ENCODE results near the gene SNAI3.

DNA sequence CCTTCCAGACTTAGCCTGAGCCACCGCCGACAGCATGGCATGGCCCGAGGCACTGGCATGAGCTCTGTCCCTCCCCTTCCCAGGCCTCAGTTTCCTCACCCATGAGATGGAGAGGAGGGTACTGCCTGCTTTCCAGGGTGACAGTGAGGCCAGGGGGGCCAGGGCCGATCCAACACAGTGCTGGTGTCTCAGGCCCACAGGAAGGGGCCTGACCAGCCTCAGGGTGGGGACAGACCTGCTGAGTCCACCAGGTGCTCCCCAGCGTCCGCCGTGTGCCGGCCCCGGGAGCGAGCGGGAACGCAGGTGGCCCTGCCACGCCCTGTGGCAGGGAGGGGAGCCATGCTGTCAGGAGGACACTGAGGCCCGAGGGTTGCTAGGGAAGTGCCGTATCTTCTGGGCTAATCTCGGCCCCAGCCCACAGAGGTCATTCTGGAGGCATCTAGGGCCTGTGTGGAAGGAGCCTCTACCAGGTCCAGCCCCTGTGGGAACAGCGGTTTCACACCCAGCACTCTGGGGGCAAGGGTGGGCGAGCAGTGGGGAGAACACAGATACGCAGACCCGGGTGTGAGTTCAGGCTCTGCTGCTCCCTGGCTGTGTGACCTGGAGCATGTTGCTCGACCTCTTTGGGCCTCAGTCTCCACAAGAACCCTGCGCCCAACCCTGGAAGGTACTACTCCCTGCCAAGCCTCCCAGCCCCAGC, 44.1 kb upstream of the ZC3H18 start:
- RAMPAGE, long total RNA = no peak
- RRBS, 2 experiments = no CpG with 5 or more reads among the region's 22 CpGs
CAGE:
- cytosol, long polyA minus RNA = no peak
- cytosol, long polyA plus RNA = no peak
- long polyA plus RNA = no peak
- nucleolus, long total RNA = no peak
- nucleus, long polyA plus RNA = no peak
- nucleus, long total RNA = no peak

- RAMPAGE, long total RNA = no peak
- RRBS, 2 experiments = no CpG with 5 or more reads among the region's 8 CpGs
CAGE:
- cytosol, long polyA minus RNA = no peak
- cytosol, long polyA plus RNA = no peak
- long polyA plus RNA = no peak
- nucleolus, long total RNA = no peak
- nucleus, long polyA plus RNA = no peak
- nucleus, long total RNA = no peak
Observed at GRCh38 chr16:88588608-88589229, 18.5 kb downstream of the ZC3H18 start.

DNA sequence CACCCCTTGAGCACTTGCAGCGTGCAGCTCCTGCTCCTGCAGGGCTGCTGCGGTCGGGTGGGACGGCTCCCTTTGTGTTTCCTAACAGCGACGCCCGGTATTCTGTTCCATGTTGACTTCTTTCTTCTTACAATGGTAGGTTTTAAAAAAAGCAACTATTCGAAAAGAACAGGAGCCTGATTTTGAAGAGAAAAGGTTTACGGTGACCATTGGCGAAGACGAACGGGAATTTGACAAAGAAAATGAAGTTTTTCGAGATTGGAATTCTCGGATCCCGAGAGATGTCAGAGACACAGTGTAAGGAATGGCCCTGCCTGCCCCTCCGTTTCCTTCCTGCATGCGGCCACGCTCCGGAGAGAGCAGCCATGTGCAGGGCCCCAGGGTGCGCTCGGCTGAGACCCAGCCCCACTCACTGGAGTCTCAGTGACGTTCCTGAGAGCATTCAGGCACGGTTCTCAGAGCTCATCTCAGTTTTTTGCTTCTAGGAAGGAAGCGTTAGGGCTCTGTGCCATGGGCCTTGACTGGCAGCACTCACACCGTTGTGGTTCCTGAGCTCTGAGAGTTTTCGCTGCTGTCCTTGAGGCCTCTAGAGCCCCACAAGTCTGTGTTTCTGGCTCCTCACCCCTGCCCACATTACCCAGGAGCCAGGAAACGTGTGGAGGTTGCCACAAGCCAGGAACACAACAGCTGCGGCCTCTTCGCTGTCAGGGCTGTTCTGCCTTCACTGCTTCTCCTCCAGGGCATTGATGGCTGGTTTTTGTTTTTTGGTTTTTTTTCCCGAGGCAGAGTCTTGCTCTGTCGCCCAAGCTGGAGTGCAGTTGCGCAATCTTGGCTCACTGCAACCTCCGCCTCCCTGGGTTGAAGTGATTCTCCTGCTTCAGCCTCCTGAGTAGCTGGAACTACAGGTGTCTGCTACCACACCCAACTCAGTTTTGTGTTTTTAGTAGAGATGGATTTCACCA, 29.7 kb downstream of the ZC3H18 start:
- RAMPAGE, long total RNA = no peak
- RRBS, 2 experiments = no CpG with 5 or more reads among the region's 33 CpGs
CAGE:
- cytosol, long polyA minus RNA = start-site peak on the plus strand centred at position 246 of the sequence, 8 bp wide, 14 reads
- cytosol, long polyA plus RNA = no peak
- long polyA plus RNA = no peak
- nucleolus, long total RNA = no peak
- nucleus, long polyA plus RNA = no peak
- nucleus, long total RNA = no peak

DNA sequence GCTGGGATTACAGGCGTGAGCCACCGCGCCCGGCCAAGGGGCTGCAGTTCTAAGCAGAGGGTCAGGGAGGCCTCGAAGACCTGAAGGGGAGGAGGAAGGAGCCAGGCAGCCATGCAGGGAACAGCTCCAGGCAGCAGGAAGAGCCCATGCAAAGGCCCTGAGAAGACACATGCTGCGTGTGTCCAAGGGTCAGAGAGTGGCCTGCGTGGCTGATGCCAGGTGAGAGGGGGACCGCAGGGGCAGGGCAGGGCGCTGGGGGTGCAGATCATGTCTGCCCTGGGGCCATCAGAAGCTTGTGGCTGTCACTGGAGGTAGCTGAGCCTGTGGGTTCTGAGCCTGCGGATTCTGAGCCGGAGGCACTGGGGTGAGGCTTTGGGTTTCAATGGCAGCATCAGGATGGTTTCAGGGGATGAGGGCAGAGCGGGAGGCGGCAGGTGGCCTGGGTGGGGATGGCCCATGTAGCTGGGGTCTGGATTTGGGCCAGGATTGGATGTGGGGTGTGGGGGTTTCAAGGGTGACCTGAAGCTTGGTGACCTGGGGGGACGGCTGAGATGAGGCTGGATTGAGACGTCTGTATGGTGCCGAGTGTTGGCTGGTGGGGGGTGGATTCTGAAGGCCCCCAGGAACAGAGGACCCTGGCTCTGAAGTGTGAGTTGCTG, 3.7 kb downstream of the IL17C start:
- RAMPAGE, long total RNA = no peak
- RRBS, 2 experiments = no CpG with 5 or more reads among the region's 16 CpGs
CAGE:
- cytosol, long polyA minus RNA = no peak
- cytosol, long polyA plus RNA = no peak
- long polyA plus RNA = no peak
- nucleolus, long total RNA = no peak
- nucleus, long polyA plus RNA = no peak
- nucleus, long total RNA = no peak

- RAMPAGE, long total RNA = no peak
- RRBS, 2 experiments = no CpG with 5 or more reads among the region's 29 CpGs
CAGE:
- cytosol, long polyA minus RNA = no peak
- cytosol, long polyA plus RNA = no peak
- long polyA plus RNA = no peak
- nucleolus, long total RNA = no peak
- nucleus, long polyA plus RNA = no peak
- nucleus, long total RNA = no peak
Observed at GRCh38 chr16:88656143-88656698, 5.4 kb upstream of the CYBA start.

DNA sequence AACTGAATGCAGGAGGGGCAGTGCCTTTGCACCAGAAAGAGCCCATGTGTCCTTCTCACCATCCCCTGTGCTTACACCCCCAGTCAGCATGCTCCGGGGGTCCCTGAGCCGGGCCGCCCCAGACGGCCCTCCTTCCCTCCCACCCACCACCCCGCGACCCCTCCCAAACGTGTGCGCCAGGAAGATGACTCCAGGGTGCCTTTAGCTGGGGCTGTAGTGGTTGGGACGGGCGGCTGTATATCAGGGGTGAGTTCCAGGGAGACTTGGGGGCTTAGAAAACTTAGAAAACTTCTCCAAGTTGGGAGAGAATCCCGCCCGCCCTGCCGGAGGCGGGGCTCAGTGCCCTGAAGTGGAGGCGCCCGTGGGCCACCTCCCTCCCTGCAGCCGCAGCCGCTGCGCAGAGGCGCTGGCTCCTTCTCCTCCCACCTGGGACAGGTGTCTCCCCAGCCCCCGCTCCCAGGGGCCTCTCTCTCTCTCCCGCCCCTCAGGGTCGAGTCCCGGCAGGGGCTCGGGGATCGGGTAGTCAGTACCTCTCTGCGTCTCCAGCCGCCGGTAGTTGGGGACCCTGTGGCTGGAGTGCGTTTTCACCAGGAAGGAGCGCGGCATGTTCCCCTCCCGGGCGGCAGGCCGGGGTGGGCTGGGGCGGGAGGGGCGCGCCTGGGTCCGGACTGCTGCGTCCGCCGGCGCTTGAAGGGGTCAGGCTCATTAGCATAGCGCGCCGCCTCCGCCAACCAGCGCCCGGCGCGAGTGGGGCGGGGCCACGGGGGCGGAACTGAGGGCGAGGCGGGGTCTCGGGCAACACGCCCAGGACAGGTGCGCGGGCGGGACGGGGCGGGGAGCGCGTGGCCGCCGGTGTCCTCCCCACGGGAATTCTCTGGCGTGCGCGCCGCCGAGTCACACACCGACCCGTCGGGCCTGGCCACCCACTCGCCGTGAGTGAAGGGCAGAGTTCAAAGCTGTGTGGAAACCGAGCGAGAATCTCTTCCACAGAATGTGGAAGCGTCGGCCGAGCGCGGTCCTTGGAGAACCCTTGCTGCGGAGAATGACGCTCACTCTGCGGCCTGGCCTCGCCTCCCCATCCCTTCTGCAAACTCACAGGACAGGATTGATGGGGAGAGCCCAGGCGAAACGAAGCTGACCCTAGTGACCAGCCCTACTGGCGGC, at the start of gene SNAI3:
Gene SNAI3 (minus strand): TSS at position 707 of the 1,164 bp plus-strand sequence.
- RAMPAGE, long total RNA = start-site peak on the minus strand centred at position 667 of the sequence, 76 bp wide, 76 and 11 reads in 2 replicates
- RRBS, 2 experiments = 2 to 3% methylated on average over 23 to 37 of the region's 92 CpGs
CAGE:
- cytosol, long polyA minus RNA = no peak
- cytosol, long polyA plus RNA = start-site peak on the minus strand centred at position 675 of the sequence, 72 bp wide, 17 and 17 reads in 2 replicates
- long polyA plus RNA = no peak
- nucleolus, long total RNA = no peak
- nucleus, long polyA plus RNA = no peak
- nucleus, long total RNA = no peak

- RAMPAGE, long total RNA = no peak
- RRBS, 2 experiments = no CpG with 5 or more reads among the region's 25 CpGs
CAGE:
- cytosol, long polyA minus RNA = no peak
- cytosol, long polyA plus RNA = no peak
- long polyA plus RNA = no peak
- nucleolus, long total RNA = no peak
- nucleus, long polyA plus RNA = no peak
- nucleus, long total RNA = no peak
Observed at GRCh38 chr16:88695469-88696652, 9.6 kb upstream of the SNAI3 start.

GRCh38 chr16:88697127-88697838, 8.9 kb downstream of the RNF166 start:
- RAMPAGE, long total RNA = no peak
- RRBS, 2 experiments = 97 to 98% methylated on average over 12 to 14 of the region's 48 CpGs
CAGE:
- cytosol, long polyA minus RNA = no peak
- cytosol, long polyA plus RNA = no peak
- long polyA plus RNA = no peak
- nucleolus, long total RNA = no peak
- nucleus, long polyA plus RNA = no peak
- nucleus, long total RNA = no peak

DNA sequence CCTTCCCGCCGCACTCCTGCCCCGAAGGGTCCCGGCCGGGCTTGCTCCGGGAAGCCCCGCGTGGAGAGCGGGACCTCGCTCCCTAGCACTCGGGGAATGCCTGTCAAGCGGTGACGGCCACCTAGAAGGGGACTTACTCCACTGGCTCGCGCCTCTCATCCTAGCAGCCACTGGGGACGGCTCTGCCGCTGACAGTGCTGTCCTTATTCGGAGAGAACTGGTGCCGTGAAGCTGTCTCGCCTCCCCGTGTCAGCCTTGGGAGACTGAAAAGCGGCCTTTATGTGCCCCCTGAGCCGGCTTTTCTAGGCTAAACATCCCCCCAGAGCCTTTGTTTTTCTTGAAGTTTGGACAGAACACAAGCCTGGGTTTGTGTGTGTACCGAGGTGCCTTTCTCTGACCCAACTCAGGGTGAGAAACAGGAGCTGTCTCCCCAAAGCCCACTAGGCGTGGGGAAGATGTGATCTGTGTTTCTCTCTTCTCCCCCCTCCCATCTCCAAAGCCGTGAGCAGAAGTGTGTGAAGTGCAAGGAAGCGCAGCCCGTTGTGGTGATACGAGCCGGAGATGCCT, 417 bp downstream of the CTU2 start:
- RAMPAGE, long total RNA = no peak
- RRBS, 2 experiments = 2% methylated on average over 4 of the region's 30 CpGs
CAGE:
- cytosol, long polyA minus RNA = no peak
- cytosol, long polyA plus RNA = no peak
- long polyA plus RNA = no peak
- nucleolus, long total RNA = no peak
- nucleus, long polyA plus RNA = no peak
- nucleus, long total RNA = no peak

DNA sequence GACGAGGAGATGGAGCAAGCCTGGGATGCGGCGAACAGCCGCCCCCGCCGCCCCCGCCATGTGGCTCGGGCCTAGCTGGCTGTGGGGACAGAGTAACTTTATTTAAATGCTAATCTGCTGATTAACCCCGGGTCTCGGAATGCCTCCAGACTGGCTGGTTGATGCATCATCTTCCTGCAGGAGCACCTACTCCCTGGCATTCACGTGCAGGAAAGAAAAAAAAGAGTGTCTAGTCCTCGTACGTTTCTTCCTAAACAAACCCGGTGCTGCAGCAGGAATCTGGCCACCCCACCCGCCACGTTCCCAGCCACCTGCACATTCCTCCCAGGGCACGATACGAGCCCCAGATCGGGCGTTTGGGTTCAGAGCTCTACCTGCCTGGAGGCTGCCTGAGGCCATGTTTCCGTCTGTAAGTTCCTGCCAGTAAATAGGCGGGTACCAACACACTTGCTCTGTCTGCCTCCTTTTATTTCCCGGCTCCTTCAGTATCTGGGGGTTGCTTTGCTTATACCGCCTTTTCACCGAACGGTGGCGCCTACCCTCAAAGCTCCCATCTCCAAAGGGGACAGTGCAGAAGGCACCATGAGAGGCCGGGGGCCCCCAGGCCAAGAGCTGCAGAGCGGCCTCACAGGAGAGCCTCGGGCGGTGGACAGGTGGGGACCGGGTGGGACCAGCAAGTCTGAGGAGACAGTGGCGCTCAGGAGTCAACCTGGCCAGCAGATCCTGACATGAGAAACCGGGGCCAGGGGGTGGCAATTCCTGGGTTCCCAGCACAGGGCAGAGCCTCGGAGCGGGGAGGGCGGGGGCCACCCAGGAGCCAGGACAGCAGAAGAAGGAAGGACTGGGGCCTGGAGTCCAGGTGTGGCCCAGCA, 29.6 kb downstream of the PIEZO1 start:
- RAMPAGE, long total RNA = no peak
- RRBS, 2 experiments = 92 to 98% methylated on average over 7 of the region's 37 CpGs
CAGE:
- cytosol, long polyA minus RNA = no peak
- cytosol, long polyA plus RNA = no peak
- long polyA plus RNA = no peak
- nucleolus, long total RNA = no peak
- nucleus, long polyA plus RNA = no peak
- nucleus, long total RNA = no peak

GRCh38 chr16:88782176-88783264, 2.5 kb downstream of the PIEZO1 start:
- RAMPAGE, long total RNA = no peak
- RRBS, 2 experiments = under 1 to 43% methylated on average over 4 to 6 of the region's 21 CpGs
CAGE:
- cytosol, long polyA minus RNA = no peak
- cytosol, long polyA plus RNA = no peak
- long polyA plus RNA = no peak
- nucleolus, long total RNA = no peak
- nucleus, long polyA plus RNA = no peak
- nucleus, long total RNA = no peak

- RAMPAGE, long total RNA = no peak
- RRBS, 2 experiments = no CpG with 5 or more reads among the region's 15 CpGs
CAGE:
- cytosol, long polyA minus RNA = no peak
- cytosol, long polyA plus RNA = no peak
- long polyA plus RNA = no peak
- nucleolus, long total RNA = no peak
- nucleus, long polyA plus RNA = no peak
- nucleus, long total RNA = no peak
Observed at GRCh38 chr16:88815830-88816385, 4.2 kb upstream of the APRT start.

DNA sequence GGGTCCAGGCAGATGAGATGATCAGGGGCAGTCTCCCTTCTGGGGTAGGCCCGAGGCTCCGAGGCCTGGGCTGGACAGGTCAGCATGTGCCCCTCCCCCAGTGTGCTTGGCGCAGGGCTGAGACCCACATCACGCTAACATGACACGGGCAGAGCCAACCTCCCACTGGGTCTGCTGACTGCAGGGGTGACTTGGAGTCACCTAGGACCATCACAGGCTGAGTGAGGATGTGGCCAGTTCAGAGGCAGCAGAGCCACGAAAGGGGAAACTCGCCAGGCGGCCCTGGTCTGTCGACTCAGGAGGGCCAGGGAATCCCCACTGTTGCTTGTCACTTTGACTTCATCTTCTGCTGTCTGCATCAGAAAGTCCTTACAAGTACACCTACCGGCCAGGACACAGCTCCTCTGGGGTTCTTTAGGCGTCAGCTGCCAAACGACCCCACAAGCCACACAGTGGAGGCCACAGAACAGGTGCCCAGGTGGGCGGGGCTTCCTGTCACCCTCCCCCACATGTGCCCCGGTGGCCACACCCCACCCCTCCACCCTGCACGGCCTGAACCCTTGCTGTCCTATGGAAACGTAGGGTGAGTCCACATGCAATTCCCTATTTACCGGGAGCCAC, 2.2 kb downstream of the GALNS start:
- RAMPAGE, long total RNA = no peak
- RRBS, 2 experiments = 4 to 10% methylated on average over 4 of the region's 17 CpGs
CAGE:
- cytosol, long polyA minus RNA = no peak
- cytosol, long polyA plus RNA = no peak
- long polyA plus RNA = no peak
- nucleolus, long total RNA = no peak
- nucleus, long polyA plus RNA = no peak
- nucleus, long total RNA = no peak

GRCh38 chr16:88881124-88881972, 14.9 kb upstream of the PABPN1L start:
- RAMPAGE, long total RNA = no peak
- RRBS, 2 experiments = 87 to 98% methylated on average over 4 of the region's 57 CpGs
CAGE:
- cytosol, long polyA minus RNA = no peak
- cytosol, long polyA plus RNA = no peak
- long polyA plus RNA = no peak
- nucleolus, long total RNA = no peak
- nucleus, long polyA plus RNA = no peak
- nucleus, long total RNA = no peak

DNA sequence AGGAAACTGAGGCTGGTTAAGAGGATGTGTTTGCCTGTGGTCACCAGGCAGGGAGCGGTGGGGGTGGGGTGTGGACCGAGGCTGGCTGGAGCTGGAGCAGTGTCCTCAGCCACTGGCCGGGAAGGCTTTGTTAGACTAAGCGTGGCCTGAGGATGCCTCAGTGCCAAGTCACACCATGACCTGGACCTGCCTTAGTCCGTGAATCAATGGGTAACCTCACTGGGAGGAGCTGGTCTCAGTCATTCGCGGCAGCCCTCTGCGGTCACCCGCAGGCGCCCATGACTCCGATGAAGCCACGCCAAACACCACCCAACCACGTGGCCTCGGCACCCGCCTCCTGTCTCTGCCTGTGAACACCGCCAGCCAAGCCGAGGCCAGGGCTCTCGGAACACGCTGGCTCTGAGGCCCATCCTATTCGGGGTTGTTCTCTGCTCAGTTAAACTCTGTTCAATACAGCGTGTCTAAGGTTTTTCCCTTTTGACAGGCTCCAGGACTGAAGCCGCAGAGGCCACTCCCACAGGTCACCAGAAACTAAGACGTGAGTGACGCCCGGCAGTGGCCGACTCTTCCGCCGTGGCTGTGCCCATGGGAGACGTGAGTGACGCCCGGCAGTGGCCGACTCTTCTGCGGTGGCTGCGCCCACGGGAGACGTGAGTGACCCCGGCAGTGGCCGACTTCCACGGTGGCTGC, 16.7 kb upstream of the PABPN1L start:
- RAMPAGE, long total RNA = no peak
- RRBS, 2 experiments = 97% methylated on average over 5 to 7 of the region's 39 CpGs
CAGE:
- cytosol, long polyA minus RNA = no peak
- cytosol, long polyA plus RNA = no peak
- long polyA plus RNA = no peak
- nucleolus, long total RNA = no peak
- nucleus, long polyA plus RNA = no peak
- nucleus, long total RNA = no peak

- RAMPAGE, long total RNA = no peak
- RRBS, 2 experiments = 35 to 48% methylated on average over 14 to 24 of the region's 41 CpGs
CAGE:
- cytosol, long polyA minus RNA = no peak
- cytosol, long polyA plus RNA = no peak
- long polyA plus RNA = no peak
- nucleolus, long total RNA = no peak
- nucleus, long polyA plus RNA = no peak
- nucleus, long total RNA = no peak
Observed at GRCh38 chr16:88925004-88925939, 51.7 kb downstream of the CBFA2T3 start.

DNA sequence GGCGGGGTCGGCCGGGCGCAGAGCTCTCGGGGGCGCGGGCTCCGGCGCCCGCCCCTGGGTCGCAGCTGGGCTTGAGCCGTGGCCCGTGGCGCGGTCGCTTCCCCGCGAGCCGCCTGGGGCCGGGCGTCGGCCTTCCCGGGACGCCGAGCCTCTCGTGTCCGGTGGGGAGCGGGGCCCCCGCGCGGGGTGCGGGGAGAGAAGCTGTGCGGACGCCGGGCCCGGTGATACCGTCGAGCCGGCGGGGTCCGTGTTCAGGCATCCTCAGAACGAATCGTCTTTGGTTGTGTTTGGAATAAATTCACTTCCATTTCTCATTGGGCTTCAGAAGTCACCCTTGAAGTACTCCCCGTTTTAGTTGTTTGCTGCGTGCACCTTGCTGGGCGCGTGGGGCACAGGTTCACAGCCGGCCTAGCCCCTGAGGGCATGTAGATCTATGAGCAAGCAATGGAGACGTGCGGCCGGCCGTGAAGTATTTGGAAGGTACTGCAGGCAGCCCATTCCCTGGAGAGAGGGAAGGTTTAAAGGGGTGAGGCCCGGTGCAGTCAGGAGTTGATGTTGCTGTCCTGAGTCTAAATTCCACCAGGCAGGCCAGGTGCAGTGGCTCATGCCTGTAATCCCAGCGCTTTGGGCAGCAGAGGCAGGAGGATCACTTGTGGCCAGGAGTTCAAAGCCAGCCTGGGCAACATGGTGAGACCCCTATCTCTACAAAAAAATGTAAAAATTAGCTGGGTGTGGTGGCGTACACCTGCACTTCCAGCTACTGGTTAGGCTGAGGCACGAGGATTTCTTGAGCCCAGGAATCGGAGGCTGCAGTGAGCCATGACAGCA, 587 bp downstream of the ACSF3 start:
- RAMPAGE, long total RNA = no peak
- RRBS, 2 experiments = 2% methylated on average over 23 to 25 of the region's 57 CpGs
CAGE:
- cytosol, long polyA minus RNA = no peak
- cytosol, long polyA plus RNA = no peak
- long polyA plus RNA = no peak
- nucleolus, long total RNA = no peak
- nucleus, long polyA plus RNA = no peak
- nucleus, long total RNA = no peak

DNA sequence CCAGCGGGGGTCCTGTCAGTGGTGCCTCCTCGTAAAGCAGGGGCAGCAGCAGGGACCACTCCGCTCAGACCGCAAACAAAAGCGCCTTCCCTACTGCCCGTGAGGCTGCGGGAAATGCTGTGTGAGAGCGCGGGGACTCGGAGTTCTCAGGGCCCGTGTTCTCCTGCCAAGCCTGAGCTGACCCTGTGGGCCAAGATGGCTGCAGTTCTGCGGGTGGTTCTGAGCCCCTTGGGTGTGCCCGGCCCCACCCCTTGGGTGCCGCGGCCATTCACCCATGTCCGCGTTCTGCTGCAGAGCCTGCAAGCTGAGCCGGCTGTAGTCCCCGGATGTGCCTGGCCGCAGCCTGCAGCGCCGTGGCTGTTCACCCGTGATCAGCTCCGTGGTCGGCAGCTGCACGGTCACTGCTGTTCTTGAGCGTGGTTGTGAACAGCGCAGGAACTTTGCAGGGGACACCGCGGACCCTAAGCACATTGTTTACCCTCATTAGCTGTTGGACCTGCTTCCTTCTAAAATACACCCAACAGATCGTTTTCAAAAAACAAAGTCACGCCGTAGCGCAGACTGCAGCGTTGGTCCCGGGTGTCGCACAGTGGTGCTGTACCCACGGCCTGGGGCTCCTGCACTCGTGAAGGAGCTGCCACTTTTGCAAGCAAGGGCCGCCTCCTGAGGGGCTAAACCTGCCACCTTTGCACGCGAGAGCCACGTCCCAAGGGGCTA, 20.1 kb downstream of the ACSF3 start:
- RAMPAGE, long total RNA = no peak
- RRBS, 2 experiments = 23 to 26% methylated on average over 6 of the region's 43 CpGs
CAGE:
- cytosol, long polyA minus RNA = no peak
- cytosol, long polyA plus RNA = no peak
- long polyA plus RNA = no peak
- nucleolus, long total RNA = no peak
- nucleus, long polyA plus RNA = no peak
- nucleus, long total RNA = no peak

Data from GM12878 (cell line).